Mesangial cell (primary cell): ENCODE measurements around the genes PARD6A, GFOD2 and DPEP2NB.

DNA sequence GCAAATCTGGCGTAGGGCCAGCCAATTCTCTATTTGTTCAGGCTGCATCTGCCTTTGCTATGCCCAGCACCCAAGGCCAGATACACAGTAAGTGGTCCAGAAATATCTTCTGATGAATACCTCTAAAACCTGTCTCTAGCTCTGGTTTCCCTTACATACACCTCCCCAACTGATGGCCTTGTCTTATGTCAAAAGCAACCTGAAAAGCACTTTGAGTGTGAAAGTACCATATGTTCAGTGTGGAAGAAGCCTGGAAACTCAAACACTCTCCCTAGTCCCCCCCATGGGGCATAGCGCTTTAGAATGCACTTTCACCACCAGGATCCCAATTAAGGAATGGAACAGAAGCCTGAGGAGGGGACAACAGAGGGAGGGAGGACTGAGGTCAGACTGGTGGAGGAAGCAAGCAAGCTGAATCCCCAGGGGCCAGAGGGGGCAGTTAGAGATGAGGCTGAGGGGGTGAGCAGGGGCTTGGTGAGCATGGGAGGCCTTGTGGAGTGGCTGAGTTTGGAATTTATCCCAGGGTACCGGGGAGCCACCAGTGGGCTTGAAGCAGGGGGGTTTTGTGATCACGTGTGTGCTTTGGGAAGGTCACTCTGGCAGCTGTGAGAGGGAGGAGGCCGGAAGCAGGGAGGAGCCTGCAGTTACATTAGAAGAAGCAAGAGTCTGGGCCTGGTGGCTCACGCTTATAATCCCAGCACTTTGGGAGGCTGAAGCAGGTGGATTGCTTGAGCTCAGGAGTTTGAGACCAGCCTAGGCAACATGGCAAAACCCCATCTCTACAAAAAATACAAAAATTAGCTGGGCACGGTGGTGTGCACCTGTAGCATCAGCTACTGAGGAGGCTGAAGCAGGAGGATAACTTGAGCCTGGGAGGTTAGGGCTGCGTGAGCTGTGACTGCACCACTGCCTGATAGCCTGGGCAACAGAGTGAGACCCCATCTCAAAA, 9.9 kb upstream of the CTCF start:
- RAMPAGE, long total RNA: no peak

- RAMPAGE, long total RNA: no peak
Measured at GRCh38 chr16:67563534-67563762, 1.1 kb downstream of the CTCF start.

DNA sequence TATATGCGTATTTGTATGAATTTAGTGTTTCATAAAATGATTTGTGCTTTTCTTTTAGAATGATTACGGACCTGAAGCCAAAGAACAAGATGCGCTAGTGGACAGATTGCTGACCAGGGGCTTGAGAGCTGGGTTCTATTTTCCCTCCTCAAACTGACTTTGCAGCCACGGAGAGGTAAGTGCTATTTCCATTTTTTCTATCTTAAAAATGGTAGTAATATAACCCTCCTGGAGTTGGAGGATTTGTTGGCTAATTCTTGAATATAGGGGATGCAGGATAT, 8.7 kb downstream of the CTCF start:
- RAMPAGE, long total RNA: no peak

DNA sequence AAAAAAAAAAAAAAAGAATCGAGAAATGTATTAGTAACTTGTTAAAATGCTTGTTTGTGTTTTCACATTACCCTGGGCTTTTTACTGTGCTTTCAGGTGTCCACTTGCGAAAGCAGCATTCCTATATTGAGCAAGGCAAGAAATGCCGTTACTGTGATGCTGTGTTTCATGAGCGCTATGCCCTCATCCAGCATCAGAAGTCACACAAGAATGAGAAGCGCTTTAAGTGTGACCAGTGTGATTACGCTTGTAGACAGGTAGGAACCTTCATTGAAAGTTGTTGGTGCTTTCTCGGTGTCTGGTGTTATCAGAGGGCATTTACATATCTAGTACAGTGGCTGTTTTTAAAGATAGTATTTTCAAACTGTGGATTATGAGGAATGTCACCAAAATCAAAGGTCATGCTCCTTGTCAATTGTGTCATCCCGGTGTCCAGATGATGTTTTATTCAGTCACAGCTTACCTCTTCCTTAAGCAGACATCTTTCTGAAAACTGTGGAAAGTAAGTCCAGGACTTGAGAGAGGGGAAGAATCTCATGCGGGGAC, 18.4 kb upstream of the CARMIL2 start:
- RAMPAGE, long total RNA: no peak

DNA sequence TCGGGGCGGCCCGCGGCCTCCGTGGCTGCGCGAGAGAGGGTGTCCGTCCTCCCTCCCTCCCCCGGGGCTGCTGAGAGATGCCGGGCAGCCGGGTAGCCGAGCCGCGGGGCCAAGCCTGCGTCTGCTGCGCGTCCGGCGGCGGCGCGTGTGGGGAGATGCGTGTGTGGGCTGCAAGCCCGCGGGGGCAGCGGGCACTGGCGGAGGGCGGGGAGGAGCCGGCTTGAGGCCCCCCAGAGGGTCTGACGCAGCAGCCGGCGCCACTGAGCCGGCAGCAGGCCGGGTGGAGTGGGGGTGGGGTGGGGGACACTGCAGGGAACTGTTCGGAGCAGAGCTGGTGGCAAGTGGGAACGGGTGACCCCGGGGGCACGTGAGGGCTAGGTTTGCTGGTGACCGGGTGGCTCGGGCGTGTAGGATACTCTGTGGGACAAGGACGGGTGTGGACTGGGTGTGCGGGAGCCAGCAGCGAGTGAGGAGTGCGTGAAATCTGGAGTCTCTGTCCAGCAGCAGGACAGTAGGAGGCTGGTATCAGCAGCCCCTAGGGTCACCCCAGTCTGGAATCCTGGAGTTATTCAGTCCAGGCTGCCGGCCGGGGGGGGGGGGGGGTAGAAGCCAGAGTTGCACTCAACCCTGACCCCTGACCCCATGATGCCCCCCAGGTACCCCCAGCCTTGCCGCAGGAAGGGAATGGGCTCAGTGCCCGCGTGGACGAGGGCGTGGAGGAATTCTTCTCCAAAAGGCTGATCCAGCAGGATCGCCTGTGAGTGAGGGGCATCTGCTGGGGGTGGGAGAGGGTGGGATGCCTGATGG, 6.4 kb downstream of the ACD start:
- RAMPAGE, long total RNA: no peak

DNA sequence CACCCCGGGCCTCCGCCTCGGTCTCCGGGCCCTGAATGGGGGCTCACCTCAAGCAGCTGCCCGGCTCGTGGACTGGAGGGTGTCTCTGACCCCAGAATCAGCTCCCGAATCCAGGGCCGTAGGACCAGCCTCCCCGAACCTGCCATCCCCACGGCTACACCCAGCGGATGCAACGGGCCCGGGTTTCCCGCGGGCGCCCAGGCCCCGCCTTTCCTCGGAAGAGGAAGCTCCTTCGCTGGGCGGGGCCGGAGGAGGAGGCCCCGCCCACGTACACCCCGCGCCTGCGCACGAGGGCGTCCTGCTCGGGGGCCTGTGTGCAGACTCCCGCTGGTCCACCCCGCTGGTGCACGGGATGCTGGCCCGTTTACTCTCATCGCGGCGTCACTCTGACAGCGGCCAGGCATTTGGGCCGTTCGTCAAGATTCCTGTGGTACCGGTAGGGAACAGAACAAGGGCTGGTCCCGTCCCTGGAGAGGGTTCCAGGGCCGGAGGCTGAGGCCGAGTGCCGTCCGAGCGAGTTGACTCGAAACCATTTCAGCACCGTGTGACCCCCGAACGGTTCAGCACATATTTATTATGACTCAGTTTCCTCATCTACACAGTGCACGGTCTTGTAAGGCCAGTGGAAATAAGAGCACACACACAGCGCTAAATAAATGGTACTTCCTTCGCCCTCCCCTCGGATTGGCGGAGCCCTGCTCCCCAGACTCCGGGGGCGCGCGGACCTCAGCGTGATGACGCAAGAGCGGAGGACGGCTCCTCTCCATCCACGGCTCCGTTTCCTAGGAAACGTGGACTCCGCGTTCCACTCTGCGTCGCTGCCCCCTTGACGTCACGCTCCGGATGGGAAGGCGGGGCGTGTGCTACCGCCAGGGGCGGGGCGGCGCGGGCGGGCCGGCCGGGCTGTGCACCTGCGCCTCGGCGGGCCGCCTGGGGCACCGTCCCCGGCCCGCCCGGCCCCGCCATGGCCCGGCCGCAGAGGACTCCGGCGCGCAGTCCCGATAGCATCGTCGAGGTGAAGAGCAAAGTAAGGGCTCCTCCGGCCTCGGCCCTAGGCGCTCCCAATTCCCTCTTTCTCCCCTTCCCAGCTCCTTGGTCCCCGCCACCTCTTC, at the start of gene PARD6A:
Gene PARD6A (plus strand): TSS at position 886 of the 1,112 bp plus-strand sequence.
- RAMPAGE, long total RNA: start-site peak on the minus strand centred at position 174 of the sequence, 38 bp wide, 121 reads

- RAMPAGE, long total RNA: no peak
Measured at GRCh38 chr16:67665895-67666579, 513 bp downstream of the ENKD1 start.

DNA sequence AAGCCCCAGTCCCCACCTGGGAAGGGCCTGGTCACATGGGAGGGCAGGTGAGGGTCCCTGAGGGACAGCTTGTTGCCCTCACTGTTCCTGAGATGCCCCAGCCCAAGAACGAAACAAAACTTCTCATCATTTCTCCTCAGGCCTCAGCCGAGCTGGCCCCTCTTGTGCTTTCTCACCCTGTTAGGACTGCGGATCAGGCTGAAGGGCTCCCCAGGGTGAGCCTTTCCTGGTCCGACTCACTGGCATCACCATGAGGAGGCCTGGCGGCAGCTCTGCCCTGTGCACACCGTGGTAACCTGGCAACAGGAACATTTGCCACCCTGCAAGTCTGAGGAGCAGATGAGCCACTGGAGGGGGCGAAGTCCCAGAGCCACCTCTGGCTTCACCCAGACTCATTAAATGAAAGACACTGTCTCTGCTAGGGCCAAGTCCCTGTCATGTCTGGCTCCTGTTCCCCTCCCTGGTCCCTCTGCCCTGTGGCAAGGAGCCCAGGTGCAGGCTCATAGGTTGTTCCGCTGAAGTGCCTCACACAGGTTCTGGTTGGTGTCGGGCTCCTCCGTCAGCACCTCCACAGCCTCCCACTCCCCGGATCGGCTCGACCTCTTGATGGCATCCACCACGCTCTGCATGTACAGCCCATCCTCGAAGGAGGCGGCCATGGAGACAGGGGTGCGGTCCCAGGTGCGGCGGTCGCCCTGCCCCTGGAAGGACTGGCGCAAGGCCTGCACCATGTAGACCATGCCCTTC, 8.2 kb downstream of the C16orf86 start:
- RAMPAGE, long total RNA: no peak

DNA sequence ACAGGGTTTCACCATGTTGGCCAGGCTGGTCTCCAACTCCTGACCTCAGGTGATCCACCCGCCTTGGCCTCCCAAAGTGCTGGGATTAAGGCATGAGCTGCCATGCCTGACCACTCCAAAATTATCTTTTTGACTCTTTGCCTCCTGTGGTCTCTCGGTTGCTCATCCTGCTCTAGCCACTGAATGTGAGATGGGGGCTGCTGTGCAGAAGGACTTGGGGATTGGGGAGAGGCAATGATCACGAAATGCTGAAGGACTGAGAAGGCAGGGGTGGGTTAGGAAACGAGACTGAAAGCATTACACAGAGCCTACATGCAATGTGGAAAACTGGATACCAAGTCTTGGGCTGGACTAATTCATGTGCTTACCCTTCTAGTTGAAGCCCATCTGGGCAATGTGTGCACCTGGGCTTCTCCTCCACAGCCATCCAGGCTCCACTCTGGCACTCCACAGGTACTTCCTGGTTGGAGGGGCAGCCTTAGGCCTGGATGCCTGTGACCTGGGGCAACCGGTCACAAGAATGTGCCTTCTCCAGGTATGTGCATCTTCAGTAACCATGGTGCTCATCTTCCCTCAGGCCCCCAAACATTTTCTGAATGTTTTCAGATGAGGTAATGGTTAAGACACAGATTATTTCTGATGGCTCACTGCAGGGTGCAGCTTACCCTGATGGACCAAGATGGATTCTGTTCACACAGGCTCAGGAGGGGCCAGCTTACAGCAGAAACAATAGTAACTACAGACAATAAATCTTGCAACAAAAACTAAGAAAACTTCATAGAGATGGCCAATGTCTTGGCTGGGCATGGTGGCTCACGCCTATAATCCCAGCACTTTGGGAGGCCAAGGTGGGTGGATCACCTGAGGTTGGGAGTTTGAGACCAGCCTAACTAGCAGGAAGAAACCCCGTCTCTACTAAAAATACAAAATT, 11.0 kb downstream of the C16orf86 start:
- RAMPAGE, long total RNA: no peak

DNA sequence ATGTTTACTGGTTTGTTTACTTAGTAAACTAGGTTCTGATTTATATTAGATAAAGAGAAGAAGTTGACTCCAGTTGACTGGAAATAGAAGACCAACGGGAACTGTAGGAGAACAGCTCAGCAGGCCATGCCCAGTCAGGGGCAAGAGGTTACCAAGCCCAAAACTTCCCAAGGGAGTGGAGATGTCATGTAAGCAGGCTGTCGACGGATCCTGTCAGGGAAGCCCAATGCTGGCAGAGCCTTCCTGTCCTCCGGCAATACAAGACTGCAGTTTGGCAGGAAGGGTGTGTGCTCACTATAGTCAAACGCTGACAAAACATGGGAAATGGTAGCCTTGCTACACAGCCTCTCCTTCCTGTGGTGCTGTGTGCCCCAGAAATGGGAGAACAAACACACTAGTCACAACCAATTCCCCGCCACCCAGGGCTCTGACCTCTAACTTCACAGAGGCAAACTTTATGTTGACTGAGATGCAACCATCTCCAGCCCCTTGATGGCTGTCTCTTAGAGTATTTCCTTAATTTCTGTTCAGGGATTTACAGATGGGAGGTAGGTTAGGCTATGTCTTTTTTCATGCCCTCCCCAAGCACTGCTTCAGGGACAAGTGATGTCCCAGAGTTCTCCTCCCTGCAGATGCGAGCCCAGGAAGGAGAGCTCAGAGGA, 18.2 kb downstream of the C16orf86 start:
- RAMPAGE, long total RNA: no peak

- RAMPAGE, long total RNA: no peak
Measured at GRCh38 chr16:67718926-67719817, at the start of gene GFOD2. Gene GFOD2 (minus strand): TSS chr16:67719316.

DNA sequence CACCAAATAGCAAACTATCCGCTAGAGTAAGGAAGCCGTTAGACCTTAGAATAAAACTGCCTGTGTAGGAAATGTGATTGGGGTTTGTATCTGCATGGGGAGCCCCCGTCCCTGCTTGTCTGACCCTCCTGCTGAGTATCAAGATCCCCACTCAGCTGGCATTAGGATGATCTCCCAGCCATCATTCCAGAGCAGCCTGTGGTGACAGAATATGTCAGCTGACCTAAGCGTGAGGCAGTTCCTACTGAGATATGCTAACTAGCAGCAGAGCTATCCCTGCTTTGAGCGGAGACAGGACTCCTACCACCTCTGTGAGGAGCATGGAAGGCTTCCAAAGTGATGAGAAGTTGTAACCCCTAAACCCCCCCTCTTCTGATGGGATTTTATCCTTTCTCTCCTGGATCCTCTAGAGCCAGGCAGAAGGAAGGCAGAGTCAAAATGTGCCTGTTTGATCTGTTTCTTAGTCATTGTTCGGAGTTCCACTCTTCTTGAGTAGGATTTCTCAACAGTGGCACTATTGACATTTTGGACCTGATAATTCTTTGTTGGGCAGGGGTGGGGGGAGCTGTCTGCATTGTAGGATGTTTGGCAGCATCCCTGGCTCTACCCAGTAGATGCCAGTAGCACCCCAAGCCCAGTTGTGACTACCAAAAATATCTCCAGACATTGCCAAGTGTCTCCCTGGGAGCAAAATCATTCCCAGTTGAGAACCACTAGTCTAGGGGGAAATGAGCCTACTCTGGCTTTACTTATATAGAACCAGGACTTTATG, 888 bp upstream of the GFOD2 start:
- RAMPAGE, long total RNA: no peak

DNA sequence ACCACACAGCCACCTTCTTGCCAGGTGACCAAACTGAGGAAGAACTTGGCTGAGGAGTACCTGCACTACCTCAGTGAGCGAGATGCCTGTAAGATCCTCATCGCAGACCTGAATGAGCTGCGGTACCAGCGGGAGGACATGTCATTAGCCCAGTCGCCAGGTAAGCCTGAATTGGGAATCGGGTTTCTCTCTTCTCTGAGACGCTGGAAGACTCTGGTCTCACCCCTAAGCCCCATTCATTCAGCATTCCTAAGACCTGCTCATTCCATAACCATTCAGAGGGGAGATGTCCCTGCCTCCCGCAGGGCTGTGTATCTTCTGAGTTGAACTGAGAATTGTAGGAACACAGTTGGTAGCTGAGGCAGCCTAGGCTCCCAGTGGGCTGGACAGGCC, 17.0 kb upstream of the THAP11 start:
- RAMPAGE, long total RNA: no peak

DNA sequence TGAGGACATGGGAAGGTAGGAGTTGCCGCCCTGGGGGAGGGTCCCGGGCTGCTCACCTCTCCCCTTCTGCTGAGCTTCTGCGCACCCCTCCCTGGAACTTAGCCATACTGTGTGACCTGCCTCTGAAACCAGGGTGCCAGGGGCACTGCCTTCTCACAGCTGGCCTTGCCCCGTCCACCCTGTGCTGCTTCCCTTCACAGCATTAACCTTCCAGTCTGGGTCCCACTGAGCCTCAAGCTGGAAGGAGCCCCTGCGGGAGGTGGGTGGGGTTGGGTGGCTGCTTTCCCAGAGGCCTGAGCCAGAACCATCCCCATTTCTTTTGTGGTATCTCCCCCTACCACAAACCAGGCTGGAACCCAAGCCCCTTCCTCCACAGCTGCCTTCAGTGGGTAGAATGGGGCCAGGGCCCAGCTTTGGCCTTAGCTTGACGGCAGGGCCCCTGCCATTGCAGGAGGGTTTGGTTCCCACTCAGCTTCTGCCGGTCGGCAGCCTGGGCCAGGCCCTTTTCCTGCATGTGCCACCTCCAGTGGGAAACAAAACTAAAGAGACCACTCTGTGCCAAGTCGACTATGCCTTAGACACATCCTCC, 2.8 kb downstream of the CTRL start:
- RAMPAGE, long total RNA: no peak

- RAMPAGE, long total RNA: no peak
Measured at GRCh38 chr16:67930423-67931211, 1.0 kb downstream of the CTRL start.

DNA sequence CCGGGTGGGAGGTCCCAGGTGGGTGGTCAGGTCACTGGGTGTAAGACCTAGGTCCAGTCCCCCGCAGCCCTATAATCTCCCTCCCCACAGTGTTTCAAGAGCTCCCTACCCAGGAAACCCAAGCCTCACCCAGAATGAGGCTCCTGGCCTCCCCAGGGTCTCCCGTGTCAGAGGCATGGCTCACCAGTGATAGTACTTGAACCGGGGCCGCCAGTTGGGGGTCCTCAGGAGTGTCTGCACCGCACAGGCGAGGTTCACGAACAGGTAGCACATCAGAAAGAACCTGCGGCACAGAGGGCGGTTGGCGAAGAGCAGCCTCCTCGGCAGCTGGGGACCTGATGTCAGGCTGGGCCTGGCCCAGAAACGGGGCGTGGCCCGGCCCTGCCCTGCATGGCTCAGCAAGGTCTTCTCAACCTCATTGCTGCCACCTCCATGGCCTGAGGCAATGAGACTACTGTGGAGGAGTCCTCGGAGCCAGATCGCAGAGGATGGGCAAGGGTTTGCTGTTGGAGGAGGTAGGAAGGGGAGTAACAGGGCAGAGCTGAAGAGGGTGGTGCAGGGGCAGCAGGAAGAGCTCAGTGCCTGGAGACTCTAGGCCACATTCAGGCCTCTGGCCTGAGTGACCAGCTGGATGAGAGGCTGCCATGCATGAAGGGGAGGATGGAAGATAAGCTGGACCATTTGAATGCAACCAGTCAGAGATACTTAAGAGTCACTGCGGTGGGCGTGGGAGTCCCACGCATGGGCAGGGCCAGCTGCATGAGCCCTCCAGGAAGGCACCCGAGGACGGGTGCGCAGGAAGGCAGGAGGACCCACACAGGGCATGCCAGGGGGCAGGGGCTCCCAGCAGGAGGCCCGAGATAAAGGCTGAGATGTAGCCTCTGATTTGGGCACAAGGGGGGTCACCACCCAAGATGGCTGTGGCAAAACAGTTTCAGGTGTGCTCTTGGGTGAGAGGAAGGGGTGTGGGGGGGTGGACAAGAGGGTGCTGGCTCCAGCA, 4.3 kb upstream of the LCAT start:
- RAMPAGE, long total RNA: no peak

GRCh38 chr16:67958400-67959289, 9.8 kb downstream of the SLC12A4 start:
- RAMPAGE, long total RNA: no peak

DNA sequence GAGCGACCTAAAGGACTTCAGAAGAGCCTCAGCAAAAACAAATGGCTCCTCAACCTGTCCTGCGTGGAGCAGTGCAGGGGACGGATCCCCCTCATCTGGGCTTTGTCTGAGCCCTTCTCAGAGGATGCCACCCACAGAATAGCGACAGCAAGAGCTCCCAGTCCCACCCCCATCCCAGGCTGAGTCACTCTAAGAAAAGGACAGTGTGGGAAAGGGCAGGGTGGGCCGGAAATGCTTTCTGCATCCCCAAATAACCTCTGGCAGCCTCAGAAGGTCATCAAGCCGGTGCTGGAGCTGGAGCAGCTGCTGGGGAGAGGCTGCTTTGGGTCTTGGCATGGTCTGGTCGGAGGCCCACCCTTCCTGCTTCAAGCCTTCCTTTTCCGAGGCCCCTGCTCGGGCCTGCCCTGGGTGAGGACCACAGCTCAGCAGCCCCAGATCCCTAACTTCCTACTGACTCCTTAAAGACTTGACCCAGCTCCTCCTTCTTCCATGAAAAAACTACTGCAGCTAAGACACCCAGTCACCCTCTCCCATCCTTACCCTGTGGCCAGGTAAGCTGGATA, 8.8 kb downstream of the SLC12A4 start:
- RAMPAGE, long total RNA: no peak

GRCh38 chr16:67987227-67988138, 7.2 kb upstream of the DPEP3 start:
- RAMPAGE, long total RNA: no peak

- RAMPAGE, long total RNA: no peak
Measured at GRCh38 chr16:68015575-68016014, at the start of gene DPEP2NB. Gene DPEP2NB (minus strand): TSS chr16:68015911.